LNCaP clone FGC (cell line): ENCODE measurements around a stretch of chr2.

DNA sequence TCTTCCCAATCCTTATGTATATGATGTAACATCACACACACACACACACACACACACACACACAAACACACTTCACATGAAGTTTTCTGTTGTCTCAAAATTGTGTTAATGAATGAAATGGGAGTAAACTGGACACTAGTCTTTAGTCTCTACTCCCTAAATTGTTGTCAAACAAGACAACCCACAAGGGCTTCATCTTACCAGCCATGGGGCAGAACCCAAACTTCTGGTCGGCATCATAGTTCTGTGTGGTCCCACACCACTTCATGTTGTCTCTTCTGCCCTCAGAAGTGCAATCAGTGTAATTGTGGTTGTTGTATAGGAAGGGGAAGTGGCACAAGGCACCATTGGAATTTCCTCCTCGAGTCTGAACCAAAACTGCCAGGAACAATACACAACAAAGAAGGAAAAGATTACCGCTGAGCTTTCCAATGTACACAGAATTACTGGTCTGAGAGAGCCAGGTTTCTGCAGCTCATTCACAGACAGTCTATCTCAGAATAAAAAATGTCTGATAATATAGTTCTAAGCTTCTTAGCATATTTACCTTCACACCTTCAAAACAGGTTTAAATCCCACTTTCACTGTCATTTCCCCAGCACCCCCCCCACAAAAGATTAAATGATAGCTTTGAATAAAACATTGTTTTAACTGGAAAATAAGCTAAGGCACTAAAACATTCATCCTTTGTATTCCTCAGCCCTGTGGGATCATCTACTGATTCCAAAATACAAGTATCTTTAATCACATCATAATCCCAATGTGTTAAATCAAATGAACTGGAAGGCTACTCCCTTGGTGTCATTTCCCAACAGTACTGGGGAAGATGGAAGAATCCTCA lies 12.5 kb downstream of the FN1 start:
- RRBS, 2 experiments, result no CpG with 5 or more reads among the region's 3 CpGs

DNA sequence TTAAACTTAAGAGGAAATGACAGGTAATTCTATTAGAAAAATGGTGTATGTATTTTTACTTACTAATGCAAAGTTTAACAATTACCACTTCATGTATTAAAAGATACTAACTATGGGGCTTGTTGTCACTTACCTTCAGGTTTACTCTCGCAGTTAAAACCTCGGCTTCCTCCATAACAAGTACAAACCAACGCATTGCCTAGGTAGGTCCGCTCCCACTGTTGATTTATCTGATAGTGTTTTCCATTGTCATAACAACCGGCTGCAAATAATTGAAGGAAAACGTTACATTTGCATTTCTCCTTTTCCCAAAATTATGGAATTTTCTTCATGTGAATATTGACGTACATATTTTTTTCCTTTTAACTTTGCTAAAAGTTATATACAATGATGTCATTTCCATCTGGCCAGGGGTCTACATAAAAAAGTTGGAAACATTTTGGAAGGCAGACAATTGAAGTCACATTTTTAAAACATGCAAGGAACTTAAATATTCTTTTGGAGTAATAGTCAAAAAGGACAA lies 1.2 kb downstream of the FN1 start:
- RRBS, 2 experiments, result no CpG with 5 or more reads among the region's 7 CpGs

GRCh38 chr2:215717804-215718497 lies 282.1 kb upstream of the FN1 start:
- RRBS, 2 experiments, result no CpG with 5 or more reads among the region's 9 CpGs

DNA sequence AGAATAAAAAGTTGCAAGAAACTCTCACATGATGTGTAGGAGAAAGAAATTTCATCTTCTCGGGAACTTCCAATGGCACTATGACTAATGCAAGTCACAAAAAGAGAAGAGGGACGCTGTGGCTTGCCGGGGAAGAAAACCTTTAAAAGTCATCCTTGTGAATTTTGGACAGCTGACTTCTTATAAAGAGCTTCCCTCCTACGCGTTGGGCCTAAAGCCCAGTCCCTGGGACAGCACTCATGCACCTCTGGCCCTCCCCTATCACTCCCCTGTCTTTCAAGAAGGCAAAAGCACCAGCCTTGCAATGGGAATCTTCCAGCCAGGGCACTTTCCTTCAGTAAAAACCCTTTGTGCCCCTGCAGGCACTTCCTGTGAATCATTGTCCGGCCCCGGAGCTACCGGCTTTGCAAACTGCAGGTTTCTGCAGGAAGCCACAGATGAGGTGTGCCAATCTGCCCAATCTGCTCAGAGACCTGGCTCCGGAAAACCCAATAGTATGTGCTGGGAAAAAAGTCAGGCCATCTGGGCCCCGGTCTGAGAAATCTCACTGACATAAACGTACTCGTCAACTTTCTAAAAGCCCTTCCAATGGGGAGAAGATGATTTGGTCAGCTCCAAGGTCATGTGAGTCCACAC lies 7.1 kb downstream of the MREG start:
- RRBS, 2 experiments, result 88 to 90% methylated on average over 2 of the region's 12 CpGs

DNA sequence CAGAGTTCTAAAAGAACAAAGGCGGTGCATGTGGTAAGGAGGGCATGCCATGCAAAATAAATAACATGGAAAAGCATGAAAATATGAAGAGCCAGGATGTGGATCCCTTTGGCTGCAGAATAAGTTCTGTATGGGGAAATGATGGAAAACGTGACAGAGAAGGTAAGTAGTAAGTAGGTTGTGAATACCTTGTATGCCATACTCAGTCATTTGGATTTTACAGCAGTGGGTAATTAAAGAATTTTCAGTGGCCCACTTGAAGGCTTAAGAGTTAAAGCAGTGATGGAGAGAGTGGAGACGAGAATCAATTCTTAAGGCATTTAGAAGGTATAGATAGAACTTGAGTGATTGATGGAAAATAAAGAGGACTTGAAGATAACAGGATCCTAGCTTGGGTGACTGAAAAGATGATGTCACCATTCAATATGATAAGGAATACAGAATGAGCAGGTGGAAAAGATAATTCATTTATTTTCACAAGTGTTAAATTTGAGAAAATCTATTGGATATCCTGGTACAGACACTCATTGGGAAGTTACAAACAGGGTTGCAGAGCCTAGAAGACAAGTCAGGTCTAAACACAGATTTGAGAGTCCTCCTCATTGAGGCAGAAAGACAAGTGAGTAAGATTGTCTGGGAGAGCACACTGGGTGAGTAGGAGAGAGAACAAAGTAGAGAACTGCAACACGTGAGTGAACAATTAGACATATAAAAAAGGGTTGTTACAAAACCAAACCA lies 35.2 kb downstream of the XRCC5 start:
- RRBS, 2 experiments, result no CpG with 5 or more reads among the region's 4 CpGs

- RRBS, 2 experiments, result no CpG with 5 or more reads among the region's 12 CpGs
Observed at GRCh38 chr2:216179135-216180303, 70.4 kb downstream of the XRCC5 start.

GRCh38 chr2:216634274-216634572 lies 1.0 kb downstream of the IGFBP2 start:
- RRBS, 2 experiments, result no CpG with 5 or more reads among the region's 9 CpGs

- RRBS, 2 experiments, result no CpG with 5 or more reads among the region's 24 CpGs
Observed at GRCh38 chr2:216634573-216635599, 1.7 kb downstream of the IGFBP2 start.

DNA sequence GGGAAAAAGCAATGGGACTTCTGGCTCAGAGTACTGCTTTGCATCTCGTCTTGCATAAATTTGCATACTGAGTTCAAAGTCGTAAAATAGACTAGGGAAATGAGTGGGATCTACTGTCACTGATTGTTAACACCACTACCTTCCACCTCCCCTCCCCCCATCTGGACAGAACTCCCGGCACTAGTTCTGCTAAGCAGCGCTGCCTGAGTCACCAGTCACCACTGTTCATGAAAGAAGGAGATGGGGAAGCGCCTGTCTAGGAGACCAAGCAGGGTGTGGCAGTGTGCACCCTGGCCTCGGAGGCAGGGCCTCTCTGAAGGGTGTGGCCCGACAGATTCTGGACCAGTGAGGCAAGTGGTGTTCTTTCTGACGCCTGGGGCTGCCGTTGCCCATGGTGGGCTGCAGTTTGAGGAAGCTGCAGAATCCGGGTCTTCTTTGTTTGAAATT lies 3.9 kb downstream of the IGFBP2 start:
- RRBS, 2 experiments, result no CpG with 5 or more reads among the region's 10 CpGs

- RRBS, 2 experiments, result 70% methylated on average over 2 of the region's 9 CpGs; no CpG with 5 or more reads in 1 of the 2 experiments
Observed at GRCh38 chr2:216660515-216660808, 27.2 kb downstream of the IGFBP2 start.

DNA sequence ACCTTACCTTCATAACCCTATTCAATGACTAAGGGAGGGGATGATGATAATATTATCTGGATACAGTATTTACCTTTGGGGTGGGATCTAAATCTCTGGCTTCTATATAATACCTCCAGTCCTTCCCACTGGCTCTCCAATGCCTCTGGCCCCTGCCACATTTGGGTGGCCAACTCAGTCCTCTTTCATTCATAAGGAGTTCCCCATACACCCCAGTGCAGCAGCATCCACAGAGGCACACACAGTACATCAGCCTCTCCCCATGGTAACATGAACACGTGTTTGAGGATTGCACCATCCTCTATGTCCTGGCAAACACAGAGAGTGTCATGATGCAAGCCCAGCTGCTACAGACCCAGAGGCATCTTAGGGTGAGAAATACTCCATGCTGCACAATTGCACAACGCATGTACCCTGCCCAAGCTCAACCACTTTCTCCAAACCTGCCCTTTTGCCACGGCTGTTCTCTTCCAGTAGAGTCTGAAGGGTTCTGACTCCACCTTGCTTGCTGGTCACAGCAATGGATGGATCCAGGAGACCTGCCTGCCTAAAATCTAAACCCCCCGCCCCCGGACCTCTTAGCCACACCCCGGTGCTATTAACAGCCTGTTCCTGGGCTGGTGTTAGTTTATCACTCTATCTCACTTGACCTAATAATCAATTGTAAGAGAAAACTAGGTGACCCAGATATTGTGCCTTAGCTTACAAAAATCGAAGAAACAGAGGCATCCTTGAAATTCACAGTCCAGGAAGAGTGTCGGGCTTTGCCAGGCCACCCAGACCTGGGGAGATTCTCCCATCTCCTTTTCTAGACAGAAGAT lies 11.4 kb downstream of the IGFBP5 start:
- RRBS, 2 experiments, result no CpG with 5 or more reads among the region's 8 CpGs

- RRBS, 2 experiments, result no CpG with 5 or more reads among the region's 3 CpGs
Observed at GRCh38 chr2:216697131-216697797, 1.9 kb upstream of the IGFBP5 start.

DNA sequence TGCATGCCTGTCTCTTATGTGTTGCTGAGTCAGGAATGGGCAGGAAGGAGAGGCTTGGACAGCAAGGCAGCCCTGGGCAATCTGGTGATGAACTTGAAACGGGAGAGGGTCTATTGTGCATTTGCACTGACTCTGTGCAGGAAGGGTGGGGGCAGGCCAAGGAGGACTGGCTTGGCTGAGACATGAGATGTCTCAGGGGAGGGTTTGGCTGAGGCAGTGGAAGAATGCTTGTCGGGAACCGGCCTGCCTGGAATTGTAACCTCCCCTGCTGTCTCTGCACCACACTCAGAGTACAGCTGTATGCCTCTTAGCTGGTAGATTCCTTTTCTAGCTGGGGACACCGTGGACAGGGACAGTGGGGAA lies 176.1 kb upstream of the TNP1 start:
- RRBS, 2 experiments, result no CpG with 5 or more reads among the region's 4 CpGs

DNA sequence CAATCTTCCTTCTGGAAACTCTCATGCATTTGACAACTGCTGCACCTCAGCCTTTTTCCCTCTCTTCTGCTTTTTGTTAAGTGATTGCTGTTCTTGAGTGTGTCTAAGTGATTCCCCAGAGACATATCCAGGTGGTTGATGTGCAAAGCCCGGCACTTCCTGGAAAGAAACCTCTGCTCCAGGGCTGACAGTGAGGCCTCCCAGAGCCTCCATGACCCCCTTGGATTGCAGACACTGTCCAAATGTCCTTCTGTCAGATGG lies 389.6 kb upstream of the TNP1 start:
- RRBS, 2 experiments, result no CpG with 5 or more reads among the region's 1 CpG

GRCh38 chr2:217249854-217250121 lies 389.9 kb upstream of the TNP1 start:
- RRBS, 2 experiments, result no CpG with 5 or more reads among the region's 3 CpGs

DNA sequence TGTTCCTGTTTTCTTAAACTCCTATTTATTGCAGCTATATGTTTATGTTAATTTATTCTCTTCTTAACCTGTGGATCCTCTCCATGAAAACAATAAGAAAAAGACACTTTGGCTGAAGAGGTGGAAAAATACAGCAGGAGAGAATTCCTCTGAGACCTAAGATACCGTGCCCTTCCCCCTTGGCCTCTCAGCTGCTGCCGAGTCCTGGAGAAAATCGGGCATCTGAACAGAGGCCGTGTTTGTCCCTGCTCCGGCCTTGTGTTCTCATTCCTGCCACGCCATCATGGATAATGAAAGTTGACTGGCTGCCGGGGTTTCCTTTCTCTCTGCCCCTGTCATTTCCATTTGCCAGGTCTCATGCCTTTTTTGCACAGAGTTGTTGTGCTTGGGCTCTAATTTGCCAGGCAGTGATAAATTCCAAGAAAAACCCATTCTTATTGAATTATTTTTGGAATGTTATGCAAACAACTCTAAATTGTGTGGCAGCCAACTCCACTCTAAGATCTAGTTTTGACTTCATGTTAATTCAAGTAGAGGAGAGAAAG lies 496.9 kb upstream of the TNP1 start:
- RRBS, 2 experiments, result 50% methylated on average over 1 of the region's 7 CpGs; no CpG with 5 or more reads in 1 of the 2 experiments

GRCh38 chr2:217387821-217388458 lies 528.1 kb upstream of the TNP1 start:
- RRBS, 2 experiments, result no CpG with 5 or more reads among the region's 5 CpGs

DNA sequence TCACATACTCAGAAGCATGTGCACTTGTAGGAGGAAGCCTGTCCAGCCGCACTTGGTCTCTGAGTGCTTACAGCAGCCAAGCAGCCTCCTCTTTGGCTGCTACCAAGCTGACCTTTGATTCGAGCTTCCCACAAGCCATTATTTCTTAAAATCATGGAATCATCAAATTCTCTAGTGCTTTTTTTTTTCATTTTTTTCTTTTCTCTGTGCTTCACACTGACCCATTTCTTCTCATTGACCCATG lies 550.1 kb upstream of the TNP1 start:
- RRBS, 2 experiments, result no CpG with 5 or more reads among the region's 2 CpGs

- RRBS, 2 experiments, result no CpG with 5 or more reads among the region's 1 CpG
Observed at GRCh38 chr2:217822174-217822477, 180.7 kb downstream of the TNS1 start.